Metastatic Breast Carcinoma in the Ovary (tissue), 3 donors: ENCODE measurements around the gene TEN1.

GRCh38 chr17:75843334-75843579 lies 947 bp downstream of the UNC13D start:
- PRO-cap, 3 experiments = no peak in any of the 3 experiments

- PRO-cap, 3 experiments = no peak in any of the 3 experiments
Measured at GRCh38 chr17:75846572-75847327, 2.5 kb upstream of the UNC13D start.

DNA sequence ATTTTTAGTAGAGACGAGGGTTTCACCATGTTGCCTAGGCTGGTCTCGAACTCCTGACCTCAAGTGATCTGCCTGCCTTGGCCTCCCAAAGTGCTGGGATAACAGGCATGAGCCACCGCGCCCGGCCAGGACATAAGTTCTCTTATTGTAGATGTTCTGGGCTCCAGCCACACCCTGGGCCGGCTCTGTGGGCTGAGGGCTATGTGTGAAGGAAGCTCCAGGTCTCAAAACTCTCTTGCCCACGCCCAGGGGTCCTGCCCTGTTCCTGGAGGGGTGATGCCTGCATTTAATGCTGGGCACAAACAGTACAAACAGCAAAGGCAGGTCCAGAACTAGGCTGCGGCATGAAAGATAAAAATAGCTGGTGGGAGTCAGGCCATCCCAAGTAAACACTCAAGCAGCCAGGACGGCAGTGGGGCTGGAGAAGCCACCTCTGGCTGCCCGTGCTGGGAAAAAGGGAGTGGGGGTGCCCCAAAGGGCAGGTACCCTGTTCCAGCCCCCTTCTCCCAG lies 4.8 kb downstream of the TRIM47 start:
- PRO-cap, 3 experiments = no peak in any of the 3 experiments

DNA sequence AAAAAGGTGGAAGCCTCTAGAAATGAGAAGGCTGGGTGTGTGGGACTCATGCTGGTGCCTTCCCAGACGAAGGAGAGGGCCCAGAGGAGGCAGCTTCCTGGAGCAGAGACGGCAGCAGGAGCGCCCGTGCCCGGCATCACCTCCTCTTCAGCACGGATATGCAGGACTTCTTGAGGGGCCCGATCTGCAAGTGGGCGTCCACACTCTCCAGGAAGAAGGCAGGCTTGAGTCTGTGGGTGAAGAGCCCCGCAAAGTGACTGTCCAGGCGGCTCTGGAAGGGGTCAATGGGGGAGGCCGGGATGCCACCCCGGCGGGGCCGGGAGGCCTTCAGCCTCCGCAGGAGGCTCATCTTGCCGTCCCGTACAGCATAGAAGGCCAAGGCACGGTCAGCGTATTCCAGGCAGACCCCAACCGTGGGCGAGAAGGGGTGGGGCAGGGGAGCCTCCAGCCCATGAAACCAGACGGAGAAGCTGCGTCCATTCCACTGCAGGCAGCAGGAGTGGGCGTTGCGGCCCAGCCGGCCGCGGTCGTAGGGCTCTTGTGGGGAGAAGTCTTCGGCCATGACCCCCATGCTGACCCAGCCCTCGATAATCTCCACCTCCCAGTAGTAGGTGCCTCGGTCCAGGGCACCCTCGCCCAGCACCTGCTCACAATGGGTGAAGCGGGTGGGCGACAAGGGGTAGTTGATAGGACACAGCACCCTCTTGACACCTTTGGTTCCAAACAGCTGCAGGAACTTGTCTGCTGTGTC lies 3.9 kb downstream of the TRIM47 start:
- PRO-cap, 3 experiments = no peak in any of the 3 experiments

GRCh38 chr17:75876628-75876970 lies 1.8 kb downstream of the TRIM47 start:
- PRO-cap, 3 experiments = no peak in any of the 3 experiments

DNA sequence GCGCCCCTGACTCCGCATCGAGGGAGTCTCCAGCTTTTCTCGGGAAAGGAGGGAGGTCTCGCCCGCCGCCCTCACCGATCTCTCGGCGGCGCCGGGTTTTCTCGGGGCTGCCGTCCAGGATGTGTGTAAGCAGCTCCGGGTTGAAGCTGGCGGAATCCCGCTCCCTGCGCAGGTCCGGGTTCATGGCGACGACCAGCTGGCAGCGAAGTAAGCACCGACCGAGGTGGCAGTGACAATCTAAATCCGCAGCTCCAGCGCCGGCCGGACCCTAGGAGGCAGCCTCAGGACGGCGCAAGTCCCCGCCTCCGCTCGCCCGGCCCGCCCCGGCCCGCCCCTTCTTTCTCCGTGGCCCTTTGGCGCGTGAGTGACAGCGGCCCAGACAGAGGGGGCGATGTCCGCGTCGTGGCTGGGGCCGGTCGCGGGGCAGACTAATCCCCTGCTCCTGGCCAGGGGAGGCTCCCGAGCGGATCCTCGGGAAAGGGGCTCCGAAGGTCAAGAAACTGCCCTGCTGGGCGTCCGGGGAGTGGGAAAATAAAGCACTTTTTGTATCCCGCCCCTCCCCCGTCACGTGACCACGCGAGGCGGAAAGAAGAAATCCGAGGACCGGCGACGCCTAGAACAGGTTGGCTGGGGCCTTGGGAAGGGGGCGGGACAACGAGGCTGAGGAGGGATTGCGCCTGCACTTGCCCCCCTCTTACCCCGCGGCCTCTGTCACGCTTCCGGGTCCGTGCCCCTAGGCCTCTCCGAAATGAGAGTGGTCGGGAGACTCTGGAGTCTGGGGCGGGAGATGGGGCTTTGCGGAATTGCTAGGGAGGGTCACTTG lies at the start of gene TEN1:
TEN1 (plus strand) TSS at position 351 of the 823 bp plus-strand sequence.
- PRO-cap, 3 experiments = peak in 3 of 3 experiments; most common plus-strand start position 382 of the sequence (in 3); most common minus-strand start position 566 of the sequence (in 3)

- PRO-cap, 3 experiments = no peak in any of the 3 experiments
Measured at GRCh38 chr17:76017330-76017628, 9.8 kb downstream of the EVPL start.

- PRO-cap, 3 experiments = no peak in any of the 3 experiments
Measured at GRCh38 chr17:76039130-76039746, 12.1 kb upstream of the EVPL start.

DNA sequence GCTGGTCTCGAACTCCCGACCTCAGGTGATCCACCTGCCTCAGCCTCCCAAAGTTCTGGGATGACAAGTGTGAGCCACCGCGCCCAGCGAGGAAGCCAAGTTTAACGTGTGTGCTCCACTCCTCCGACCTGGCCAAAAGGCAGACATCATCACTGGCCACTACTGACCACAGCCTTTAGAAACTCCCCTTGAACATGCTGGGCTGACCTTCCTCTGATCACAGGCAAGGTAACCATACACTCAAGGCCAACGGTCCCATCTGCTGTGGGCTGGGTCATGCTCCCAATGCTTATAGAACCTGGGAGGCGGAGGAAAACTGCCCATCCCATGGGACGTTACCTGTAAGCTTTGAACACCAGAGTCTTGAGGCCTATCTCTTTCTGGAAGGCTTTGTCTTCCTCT lies 17.8 kb upstream of the EVPL start:
- PRO-cap, 3 experiments = no peak in any of the 3 experiments

DNA sequence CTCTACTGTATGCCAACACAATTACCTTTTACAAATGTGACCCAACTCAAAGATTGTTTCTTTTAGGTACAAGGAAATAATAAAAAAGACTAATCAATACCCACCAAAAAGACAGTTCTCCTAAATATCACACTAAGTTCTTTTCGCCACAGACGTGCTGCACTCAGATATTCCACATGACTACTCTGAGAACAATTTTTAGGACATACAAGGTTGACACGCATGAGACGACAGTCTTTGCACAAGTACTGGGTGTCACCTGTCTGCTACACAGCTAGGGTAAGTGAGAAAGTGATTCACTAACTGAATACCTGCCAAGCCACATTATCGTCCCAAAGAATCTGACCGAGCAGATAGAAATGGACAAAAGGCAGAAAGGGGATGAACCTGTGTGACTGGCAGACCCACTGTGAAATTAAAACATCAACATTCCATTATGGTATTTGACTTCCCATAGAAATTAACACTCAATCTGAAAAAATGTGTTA lies 21.3 kb downstream of the SRP68 start:
- PRO-cap, 3 experiments = no peak in any of the 3 experiments

- PRO-cap, 3 experiments = no peak in any of the 3 experiments
Measured at GRCh38 chr17:76056572-76057838, 15.3 kb downstream of the SRP68 start.

GRCh38 chr17:76060815-76061353 lies 11.4 kb downstream of the SRP68 start:
- PRO-cap, 3 experiments = no peak in any of the 3 experiments

GRCh38 chr17:76082347-76083340 lies 3.7 kb downstream of the ZACN start:
- PRO-cap, 3 experiments = no peak in any of the 3 experiments

- PRO-cap, 3 experiments = no peak in any of the 3 experiments
Measured at GRCh38 chr17:76179596-76180353, 38.7 kb upstream of the FOXJ1 start.

DNA sequence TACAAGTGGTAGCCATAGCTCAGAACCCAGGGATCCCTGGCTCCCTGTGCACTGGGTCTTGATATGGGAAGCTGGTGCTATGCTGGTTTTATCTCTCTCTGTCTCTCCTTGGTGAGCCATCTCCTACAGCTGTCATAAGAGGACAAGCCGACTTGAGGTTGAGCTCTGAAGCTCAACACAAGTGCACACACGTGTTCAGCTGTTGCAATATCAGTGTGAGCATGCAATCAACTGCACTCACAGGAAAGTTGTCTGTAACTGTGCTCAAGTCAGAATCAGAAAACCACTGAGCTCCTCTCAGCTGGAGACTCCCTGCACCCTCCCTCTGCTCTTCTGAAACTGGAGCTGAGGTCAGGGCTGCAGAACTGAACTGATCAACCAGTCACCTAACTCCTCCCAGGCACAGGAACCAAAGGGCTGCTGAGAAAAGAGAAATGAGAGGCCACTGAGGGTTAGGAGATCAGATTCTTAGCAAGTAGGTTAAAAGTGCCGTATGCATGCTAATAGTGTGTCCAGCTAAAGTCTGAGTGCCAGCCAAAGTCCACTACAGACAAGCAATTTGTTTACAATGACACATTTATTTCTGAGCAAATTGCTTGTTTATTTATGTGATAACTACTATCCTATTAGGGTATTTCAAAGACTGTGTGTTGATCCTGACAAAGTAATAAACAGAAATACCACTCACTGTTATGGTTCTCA lies 6.2 kb upstream of the RNF157 start:
- PRO-cap, 3 experiments = no peak in any of the 3 experiments

GRCh38 chr17:76256606-76257169 lies 8.5 kb upstream of the UBALD2 start:
- PRO-cap, 3 experiments = peak in 1 of 3 experiments; most common minus-strand start chr17:76256913 (in 1)

GRCh38 chr17:76260597-76260924 lies 4.6 kb upstream of the UBALD2 start:
- PRO-cap, 3 experiments = no peak in any of the 3 experiments

DNA sequence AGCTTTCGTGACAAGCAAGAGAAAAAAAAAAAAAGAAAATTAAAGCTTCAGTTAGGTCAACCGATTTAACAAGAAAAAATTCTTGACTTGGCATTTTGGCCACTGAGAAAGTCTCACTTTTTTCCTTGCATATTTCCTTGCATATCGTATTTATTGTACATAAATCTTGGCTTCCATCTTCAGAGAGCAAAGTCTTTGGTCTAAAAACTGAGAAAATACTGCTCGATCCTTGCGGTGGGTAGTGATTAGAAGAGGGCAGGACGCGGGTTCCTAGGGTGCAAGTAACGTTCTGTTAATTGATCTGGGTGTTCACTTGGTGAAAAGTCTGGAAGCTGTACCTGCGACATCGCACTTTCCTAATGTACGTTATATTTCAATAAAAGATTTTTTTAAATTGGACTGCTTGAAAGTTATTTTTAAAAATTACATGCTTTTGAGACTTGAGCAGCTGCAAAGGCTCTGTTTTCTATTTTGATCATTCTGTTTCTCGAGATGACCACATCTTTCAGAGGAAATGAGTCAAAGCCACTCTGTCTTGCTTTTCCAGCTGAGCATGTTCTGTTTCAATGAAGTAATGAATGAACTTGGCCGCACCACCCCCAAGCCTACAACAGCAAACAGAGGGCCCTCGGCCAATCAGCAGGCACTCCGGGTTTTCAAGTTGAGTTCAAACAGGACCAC lies 660 bp upstream of the UBALD2 start:
- PRO-cap, 3 experiments = peak in 3 of 3 experiments; most common minus-strand start position 549 of the sequence (in 3)

GRCh38 chr17:76383815-76384172 lies 615 bp upstream of the SPHK1 start:
- PRO-cap, 3 experiments = peak in 1 of 3 experiments; most common plus-strand start chr17:76384038 (in 1); most common minus-strand start chr17:76383952 (in 1)

DNA sequence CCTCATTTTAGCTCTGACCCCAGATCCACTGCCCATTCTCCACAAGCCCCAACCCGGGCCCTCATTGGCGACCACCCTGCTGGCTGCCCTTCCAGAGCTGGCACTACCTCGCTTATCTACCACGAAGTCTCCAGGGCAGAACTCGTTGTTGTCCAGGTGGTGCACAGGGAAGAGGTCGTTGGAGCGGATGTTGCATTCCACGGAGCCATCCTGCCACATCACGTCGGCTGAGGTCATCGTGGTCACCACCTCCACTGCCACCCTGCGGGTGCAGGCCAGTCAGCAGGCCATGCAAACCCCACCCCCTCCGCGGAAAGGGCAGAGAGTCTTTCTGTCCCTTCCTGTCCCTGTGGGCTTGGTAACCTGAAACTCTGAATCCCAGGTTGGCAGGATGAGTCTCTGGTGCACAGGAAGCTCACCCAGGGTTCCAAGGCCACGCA lies 14.3 kb downstream of the SPHK1 start:
- PRO-cap, 3 experiments = no peak in any of the 3 experiments